Measurements from ENCODE around the gene ACTMAP.

DNA sequence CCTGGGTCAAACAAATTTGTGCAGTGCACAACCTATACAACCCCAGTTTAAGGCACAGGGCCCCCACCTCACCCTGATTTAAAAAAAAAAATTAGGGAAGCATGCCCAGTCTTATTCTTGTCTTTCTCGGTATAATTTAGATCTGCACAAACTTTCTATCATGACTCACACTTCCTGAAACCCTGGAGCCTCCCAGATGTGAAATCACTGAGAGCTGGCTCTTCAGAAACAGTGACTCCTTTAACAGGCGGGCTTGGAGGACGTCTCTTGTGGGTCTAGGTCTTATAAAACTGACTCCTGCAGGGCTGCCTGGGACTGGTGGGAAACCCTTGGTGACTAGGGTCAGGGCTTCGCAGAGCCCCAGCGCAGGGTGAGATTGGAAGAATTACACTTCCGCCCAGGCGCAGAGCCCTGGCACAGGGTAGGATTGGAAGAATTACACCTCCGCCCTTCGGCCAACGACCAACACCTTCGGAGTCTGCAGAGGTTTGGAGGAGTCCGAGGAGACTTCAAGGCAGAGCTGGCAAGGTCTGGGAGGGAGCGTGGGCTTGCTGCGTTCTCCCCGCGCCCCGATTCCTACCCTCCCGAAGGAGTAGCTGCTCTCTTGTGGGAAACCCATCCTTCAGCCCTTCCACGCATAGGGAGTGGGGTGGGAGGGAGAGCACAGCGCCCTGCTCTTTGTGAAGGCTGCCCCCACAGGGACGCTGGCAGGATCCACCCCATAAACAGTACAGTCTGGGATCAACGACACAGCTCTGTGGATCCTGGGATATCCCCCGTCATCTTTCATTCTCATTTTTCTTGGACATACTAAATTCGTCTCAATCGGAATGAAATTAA, 43.4 kb upstream of the MAP3K10 start:
- PRO-cap, 4 experiments = peak in 1 of 4 experiments; most common plus-strand start position 225 of the sequence (in 1)
- RAMPAGE, long total RNA, 2 experiments = no peak in any of the 2 experiments
- RRBS = no CpG with 5 or more reads among the region's 25 CpGs

GRCh38 chr19:40207346-40207576, 10.9 kb downstream of the TTC9B start:
- PRO-cap, 4 experiments = no peak in any of the 4 experiments
- RAMPAGE, long total RNA, 2 experiments = no peak in any of the 2 experiments
- RRBS = no CpG with 5 or more reads among the region's 3 CpGs

DNA sequence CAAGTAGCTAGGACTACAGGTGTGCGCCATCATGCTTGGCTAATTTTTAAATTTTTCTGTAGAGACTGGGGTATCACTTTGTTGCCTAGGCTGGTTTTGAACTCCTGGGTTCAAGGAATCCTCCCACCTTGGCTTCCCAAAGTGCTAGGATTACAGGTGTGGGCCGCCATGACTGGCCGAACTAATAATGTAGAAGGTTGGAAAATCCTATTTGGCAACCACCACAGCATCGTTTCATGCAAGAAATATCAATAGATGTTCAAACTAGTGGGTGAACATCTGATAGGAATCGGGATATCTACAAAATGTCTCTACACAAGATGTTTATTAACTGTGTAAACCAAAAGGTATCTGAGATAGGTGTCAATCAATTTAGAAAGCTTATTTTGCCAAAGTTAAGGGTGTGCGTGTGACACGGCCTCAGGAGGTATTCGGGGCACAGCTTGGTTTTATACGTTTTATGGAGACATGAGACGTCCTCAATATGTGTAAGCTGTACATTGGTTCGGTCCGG, 1.5 kb upstream of the CCNP start:
- PRO-cap, 4 experiments = no peak in any of the 4 experiments
- RAMPAGE, long total RNA, 2 experiments = no peak in any of the 2 experiments
- RRBS = no CpG with 5 or more reads among the region's 12 CpGs

DNA sequence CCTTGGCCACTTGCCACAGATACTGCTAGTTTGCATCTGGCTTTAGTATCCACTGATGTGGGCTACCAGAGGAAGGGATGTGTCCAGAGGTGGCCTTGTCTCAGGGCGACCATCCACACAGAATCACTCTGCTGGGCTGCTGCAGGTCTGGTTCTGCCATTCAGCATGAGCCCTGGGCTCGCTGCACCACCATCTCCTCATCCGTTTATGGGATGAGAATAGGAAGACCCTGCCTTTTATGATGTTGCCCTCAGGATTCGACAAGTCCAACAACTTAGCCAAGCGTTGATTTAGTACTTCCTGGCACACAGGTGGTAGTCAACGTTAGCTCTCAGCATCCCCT, 31.1 kb upstream of the AKT2 start:
- PRO-cap, 4 experiments = no peak in any of the 4 experiments
- RAMPAGE, long total RNA, 2 experiments = no peak in any of the 2 experiments
- RRBS = no CpG with 5 or more reads among the region's 6 CpGs

DNA sequence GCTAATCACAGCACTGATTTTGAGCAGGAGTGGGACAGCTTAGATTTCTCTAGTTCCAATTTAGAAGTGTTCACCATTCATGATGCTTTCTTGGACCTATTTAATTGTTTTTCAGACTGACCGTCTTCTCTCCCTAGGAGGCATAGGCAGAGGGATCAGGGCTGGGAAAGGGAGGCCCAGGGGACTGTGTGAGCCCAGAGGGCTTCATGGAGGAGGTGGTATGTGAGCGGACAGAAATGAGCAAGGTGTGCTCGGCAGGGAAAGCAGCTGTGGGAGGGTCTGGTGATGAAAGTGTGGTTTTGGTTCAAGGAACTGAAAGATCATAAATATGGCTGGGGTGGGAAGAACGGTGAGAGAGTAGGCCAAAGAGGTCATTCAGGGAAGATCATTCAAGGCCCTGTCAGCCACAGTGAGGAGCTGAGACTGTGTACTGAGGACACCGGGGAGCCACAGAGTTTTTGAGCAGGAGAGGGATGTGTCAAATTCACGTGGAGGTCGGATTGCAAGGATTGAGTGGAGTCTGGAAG, 7.4 kb downstream of the PLD3 start:
- PRO-cap, 4 experiments = no peak in any of the 4 experiments
- RAMPAGE, long total RNA, 2 experiments = no peak in any of the 2 experiments
- RRBS = no CpG with 5 or more reads among the region's 7 CpGs

GRCh38 chr19:40358565-40359135, 10.2 kb downstream of the PLD3 start:
- PRO-cap, 4 experiments = no peak in any of the 4 experiments
- RAMPAGE, long total RNA, 2 experiments = no peak in any of the 2 experiments
- RRBS = no CpG with 5 or more reads among the region's 5 CpGs

- PRO-cap, 4 experiments = no peak in any of the 4 experiments
- RAMPAGE, long total RNA, 2 experiments = no peak in any of the 2 experiments
- RRBS = 46% methylated on average over 6 of the region's 17 CpGs
Measured at GRCh38 chr19:40422760-40423236, 3.0 kb downstream of the SERTAD1 start.

DNA sequence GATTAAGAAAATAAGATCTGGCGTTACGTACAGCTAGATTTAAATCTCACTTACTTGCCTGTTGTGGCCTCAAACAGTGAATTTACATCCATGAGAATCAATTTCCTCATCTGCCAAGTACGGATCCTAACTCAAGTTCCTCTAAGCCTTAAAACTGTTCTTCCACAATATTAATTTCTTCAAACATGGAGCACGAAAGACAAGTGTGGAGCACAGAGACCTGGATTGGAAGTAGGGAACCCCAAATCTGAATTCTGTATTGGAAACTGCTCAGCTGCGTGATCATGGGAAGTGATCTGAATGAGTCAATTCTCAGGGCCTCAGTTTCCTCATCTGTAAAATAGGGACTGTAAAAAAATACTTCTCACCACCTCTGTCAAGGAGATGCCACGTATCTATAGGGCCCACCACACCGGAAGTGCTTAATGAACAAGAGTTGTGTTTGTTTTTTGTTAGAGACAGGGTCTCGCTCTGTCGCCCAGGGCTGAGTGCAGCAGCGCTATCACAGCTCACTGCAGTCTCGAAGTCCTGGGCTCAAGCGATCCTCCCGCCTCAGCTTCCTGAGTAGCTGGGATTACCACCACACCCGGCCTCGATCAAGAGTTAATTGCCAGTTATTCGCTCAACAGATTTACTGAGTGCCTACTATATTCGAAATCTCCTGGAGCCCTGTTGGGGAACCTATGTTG, 1.7 kb downstream of the SERTAD3 start:
- PRO-cap, 4 experiments = no peak in any of the 4 experiments
- RAMPAGE, long total RNA, 2 experiments = no peak in any of the 2 experiments
- RRBS = no CpG with 5 or more reads among the region's 17 CpGs

DNA sequence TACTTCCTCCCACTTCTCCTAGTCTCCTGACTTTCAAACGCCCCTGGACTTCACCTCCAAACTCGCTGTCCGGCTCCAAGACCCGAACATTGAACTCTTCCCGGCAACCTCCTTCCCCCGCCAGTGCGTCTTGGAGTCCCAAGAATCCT, 605 bp downstream of the SERTAD3 start:
- PRO-cap, 4 experiments = no peak in any of the 4 experiments
- RAMPAGE, long total RNA, 2 experiments = no peak in any of the 2 experiments
- RRBS = no CpG with 5 or more reads among the region's 7 CpGs

DNA sequence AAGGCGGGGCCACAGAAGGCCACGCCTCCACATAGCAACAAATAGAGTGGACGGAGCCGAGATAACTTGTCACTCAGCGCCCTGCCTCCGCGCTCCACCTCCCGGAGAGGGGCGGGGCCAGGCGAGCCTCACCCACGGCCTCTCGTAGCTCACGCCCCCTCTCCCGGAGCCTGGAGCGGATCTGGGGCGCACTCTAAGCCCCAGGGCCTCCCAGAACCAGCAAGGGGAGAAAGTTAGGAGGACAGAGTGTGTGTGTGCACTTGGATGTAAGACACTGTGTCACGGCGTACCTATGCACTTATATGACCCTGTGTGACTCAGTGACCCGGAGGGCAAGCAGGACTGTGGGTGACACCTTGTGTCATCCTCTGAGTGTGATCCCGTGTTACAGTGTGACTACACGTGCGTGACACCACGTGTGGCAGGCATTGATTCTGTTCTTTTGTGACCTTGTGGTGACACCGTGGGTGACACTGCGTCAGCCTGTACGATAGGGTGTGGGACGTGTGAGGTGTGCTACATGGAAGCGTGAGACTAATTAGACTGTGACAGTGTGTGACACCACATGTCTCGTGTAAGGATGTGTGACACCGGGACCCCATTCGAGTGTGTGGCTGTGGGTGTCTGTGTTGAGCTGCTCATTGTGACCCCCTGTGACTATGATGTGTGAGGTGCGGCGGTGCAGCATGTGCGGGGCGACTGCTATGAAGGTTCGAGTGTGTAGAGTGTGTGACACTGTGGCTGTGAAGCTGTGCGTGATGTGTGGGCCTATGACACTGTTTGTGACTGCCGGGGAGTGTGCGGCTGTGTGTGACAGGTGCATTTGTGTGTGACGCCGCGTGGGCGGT, 619 bp upstream of the BLVRB start:
- PRO-cap, 4 experiments = peak in 4 of 4 experiments; most common plus-strand start position 159 of the sequence (in 2)
- RAMPAGE, long total RNA, 2 experiments = no peak in any of the 2 experiments
- RRBS = 2% methylated on average over 7 of the region's 43 CpGs

- PRO-cap, 4 experiments = no peak in any of the 4 experiments
- RAMPAGE, long total RNA, 2 experiments = no peak in any of the 2 experiments
- RRBS = no CpG with 5 or more reads among the region's 12 CpGs
Measured at GRCh38 chr19:40523050-40523703, 53.5 kb upstream of the SHKBP1 start.

DNA sequence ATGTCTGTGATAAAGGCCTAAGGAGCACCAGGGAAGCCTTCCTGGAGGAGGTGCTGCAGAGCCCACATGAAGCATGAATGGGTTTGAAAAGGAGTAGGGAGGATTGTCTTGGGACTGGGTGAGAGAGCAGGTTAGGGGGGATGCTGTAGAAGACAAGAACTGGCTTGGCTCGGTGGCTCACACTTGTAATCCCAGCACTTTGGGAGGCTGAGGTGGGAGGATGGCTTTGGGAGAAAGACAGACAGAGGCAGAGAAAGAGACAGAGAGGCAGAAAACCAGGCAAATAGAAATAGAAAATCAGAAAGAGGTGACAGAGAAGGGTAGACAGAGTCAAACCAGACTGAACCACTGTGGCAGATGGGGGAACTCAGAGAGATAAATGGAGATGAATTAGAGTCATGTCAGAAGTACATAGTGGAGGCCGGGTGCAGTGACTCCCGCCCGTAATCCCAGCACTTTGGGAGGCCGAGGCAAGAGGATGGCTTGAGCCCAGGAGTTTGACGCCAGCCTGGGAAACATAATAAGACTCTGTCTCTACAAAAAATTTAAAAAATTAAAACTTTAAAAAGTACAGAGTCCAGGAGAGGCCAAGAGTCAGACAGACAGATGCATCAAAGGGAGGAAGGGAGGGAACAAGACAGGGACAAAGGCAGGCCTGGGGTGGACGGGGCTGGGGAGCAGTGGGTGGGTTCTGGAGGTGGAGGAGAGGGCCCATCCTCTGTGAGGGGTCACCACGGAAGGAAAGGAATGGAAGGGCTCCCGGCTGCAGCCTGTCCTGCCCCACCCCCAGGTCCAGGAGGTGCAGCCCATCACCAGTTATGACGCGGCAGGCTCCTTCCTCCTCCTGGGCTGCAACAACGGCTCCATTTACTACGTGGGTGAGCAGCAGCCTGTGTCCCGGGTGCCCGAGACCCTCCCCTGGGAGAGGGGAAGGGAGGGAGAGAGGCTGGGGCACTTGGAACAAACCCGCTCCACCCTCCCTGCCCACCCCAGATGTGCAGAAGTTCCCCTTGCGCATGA, 6.2 kb downstream of the SHKBP1 start:
- PRO-cap, 4 experiments = no peak in any of the 4 experiments
- RAMPAGE, long total RNA, 2 experiments = no peak in any of the 2 experiments
- RRBS = no CpG with 5 or more reads among the region's 17 CpGs

DNA sequence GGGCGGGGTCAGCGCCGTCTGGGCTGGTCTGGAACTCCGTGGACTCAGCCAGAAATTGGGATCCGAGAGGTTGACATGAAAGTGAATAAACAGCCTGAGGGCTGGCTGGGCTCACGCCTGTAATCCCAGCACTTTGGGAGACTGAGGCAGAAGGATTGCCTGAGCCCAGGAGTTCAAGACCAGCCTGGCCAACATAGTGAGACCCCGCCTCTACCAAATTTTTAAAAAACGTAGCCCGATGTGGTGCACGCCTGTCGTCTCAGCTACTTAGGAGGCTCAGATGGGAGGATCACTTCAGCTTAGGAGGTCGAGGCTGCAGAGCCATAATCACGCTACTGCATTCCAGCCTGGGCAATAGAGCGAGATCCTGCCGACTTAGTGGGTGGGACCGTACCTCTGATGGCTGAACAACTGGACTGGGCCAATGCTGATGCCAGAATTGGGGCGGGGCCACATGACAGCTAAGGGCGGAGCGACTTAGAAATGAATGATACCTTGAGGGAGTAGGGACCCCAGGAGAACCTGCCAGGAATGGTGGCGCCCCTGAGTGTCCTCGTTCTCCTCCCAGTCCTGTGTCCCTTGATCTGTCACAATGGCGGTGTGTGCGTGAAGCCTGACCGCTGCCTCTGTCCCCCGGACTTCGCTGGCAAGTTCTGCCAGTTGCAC, 3.4 kb downstream of the LTBP4 start:
- PRO-cap, 4 experiments = peak in 1 of 4 experiments; most common plus-strand start position 490 of the sequence (in 1); most common minus-strand start position 413 of the sequence (in 1)
- RAMPAGE, long total RNA, 2 experiments = no peak in any of the 2 experiments
- RRBS = 27% methylated on average over 2 of the region's 26 CpGs

DNA sequence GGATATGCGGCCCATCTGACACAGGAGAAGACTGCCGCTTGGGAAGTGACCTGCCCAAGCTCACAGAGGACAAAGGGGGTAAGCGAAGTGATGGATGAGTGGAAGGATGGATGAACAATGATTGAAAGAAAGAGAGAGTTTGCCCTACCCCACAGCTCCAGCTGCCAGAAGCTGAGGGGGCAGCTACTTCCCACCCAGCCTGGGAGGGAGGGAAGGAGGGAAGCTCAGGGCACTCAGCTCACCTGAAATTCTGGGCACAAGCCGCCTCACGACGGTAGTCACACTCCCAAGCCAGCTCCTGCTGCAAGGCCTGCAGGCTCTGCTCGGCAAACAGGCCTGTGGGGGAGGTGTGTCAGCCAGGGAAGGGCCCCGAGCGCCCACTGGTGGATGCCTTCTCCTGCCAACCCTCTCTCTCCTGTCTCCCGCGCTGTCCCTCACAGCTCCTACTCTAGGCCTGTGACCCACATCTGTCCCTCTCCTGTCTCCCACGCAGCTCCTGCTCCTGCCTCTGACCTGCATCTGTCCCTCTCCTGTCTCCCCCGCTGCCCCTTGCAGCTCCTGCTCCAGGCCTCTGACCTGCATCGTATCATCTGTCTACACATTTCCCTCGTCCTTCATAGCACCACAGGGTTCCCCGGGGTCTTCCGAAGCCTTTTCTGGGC, 12.0 kb upstream of the NUMBL start:
- PRO-cap, 4 experiments = peak in 1 of 4 experiments; most common minus-strand start position 303 of the sequence (in 1)
- RAMPAGE, long total RNA, 2 experiments = no peak in any of the 2 experiments
- RRBS = no CpG with 5 or more reads among the region's 17 CpGs

- PRO-cap, 4 experiments = no peak in any of the 4 experiments
- RAMPAGE, long total RNA, 2 experiments = no peak in any of the 2 experiments
- RRBS = no CpG with 5 or more reads among the region's 7 CpGs
Measured at GRCh38 chr19:40745281-40745738, 5.0 kb downstream of the ACTMAP start.

DNA sequence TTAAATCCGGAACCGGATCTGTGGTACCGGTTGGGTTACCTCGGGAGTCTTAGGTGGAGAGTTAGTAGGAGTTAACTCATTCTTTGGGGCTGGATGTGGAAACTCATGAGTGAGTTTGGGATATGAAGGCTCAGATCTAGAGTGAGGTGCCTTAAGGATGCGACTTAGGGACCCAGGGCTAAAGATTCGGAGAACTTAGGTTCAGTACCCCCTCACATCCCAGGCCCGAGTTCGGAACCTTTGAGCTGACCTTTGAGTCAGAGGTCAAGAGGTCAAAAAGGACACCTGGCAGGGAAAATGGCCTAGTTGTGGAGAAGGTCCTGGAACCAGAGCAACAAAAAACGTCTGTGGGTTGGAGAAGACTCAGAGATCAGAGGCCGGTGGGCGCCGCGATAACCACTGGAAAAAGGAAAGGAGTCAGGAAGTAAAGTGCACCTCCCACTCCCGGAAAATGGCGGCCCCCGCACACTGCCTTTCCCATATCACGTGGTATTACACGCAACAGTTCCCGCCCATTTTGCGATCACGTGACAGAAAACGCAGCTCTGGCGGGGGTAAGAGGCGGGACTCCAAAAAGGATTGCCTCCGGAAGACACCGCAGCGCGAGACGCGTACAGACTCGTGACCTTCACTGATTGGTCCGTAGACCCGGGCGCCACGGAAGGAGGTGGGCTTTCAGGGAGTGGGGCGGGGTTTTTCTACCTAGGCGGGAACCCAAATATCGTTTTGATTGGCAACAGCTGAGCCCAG, at the start of gene ACTMAP:
Gene ACTMAP (minus strand): TSS at position 443 of the 750 bp plus-strand sequence.
- PRO-cap, 4 experiments = peak in 4 of 4 experiments; most common minus-strand start position 470 of the sequence (in 2)
- RAMPAGE, long total RNA, 2 experiments = no peak in any of the 2 experiments
- RRBS = 1% methylated on average over 14 of the region's 38 CpGs

GRCh38 chr19:40803341-40804354, 4.7 kb downstream of the EGLN2 start:
- PRO-cap, 4 experiments = no peak in any of the 4 experiments
- RAMPAGE, long total RNA, 2 experiments = no peak in any of the 2 experiments
- RRBS = no CpG with 5 or more reads among the region's 9 CpGs

- PRO-cap, 4 experiments = no peak in any of the 4 experiments
- RAMPAGE, long total RNA, 2 experiments = no peak in any of the 2 experiments
- RRBS = no CpG with 5 or more reads among the region's 6 CpGs
Measured at GRCh38 chr19:40808093-40808769, 9.2 kb downstream of the EGLN2 start.

DNA sequence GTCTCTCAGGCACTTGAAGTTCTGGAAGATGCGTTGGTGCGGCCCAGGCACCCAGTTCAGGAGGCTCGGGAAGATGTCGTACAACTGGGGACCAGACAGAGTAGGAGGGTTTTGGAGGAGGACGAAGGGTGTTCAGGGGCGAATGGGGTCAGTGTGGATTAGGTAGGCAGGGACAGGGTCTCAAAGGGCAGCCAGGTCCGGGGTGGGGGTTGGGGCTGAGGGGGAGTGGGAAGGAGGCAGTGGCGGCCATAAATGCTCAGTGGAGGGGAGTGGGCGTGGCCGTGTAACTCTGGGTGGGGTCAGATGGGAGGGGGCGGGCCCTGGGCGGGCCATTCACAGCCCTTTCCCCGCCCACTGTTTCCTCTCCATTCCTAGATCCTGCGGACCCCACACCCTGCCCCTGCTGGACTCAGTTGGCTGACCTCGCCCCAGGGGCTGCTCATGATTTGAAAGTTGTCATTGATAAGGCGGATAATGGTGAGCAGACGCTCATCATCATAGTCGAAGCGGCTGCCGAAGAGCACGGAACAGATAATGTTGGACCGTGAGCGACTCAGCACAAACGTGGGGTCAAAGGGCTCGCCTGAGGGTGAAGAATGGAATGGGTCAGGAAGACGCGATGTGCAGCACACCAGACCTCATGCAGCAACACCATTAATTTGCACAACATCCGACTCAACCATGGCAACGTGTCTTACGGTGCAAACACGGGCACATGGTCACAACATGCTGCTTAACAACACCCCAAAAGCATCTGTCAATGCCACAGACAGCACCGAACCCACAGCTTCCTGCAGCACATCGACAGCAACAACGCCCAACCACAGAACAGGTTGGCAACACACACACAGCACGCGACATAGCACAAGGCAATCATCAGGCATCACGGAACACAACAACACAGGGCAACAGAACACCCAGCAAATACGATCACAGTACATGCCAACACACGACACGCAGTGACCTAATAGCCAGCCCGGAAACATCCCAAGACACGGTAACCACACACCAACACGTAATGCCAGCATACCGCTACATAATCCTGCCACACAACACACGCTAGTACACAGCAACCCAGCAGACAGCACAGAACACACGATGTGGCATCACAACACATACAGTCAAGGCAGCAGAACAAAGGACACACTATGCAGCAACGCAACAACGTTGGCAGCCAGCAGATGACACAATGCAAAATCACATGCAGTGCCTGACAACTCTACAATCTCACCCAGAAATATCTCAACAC, 23.6 kb downstream of the CYP2A6 start:
- PRO-cap, 4 experiments = no peak in any of the 4 experiments
- RAMPAGE, long total RNA, 2 experiments = start-site peak on the plus strand in 1 of 2 experiments, centred at position 549 of the sequence, 33 reads per replicate
- RRBS = no CpG with 5 or more reads among the region's 48 CpGs

DNA sequence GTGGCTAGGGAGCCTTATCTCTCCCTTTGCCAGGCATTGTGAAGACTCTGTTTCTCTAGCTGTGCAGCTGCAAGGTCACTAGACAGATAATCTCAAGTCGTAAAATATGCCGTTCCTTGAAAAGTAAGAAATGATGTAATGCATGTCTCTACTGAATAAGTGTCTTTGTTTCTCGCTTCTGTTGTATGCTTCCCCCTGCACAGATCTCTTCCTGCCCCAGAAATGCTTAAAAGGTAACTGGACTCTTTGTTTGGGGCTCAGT, 16.5 kb downstream of the CYP2A6 start:
- PRO-cap, 4 experiments = no peak in any of the 4 experiments
- RAMPAGE, long total RNA, 2 experiments = no peak in any of the 2 experiments
- RRBS = no CpG with 5 or more reads among the region's 3 CpGs

Data from uterus (tissue), 7 donors.